Frontal cortex (tissue), 2 donors: ENCODE measurements around a stretch of chr3.

DNA sequence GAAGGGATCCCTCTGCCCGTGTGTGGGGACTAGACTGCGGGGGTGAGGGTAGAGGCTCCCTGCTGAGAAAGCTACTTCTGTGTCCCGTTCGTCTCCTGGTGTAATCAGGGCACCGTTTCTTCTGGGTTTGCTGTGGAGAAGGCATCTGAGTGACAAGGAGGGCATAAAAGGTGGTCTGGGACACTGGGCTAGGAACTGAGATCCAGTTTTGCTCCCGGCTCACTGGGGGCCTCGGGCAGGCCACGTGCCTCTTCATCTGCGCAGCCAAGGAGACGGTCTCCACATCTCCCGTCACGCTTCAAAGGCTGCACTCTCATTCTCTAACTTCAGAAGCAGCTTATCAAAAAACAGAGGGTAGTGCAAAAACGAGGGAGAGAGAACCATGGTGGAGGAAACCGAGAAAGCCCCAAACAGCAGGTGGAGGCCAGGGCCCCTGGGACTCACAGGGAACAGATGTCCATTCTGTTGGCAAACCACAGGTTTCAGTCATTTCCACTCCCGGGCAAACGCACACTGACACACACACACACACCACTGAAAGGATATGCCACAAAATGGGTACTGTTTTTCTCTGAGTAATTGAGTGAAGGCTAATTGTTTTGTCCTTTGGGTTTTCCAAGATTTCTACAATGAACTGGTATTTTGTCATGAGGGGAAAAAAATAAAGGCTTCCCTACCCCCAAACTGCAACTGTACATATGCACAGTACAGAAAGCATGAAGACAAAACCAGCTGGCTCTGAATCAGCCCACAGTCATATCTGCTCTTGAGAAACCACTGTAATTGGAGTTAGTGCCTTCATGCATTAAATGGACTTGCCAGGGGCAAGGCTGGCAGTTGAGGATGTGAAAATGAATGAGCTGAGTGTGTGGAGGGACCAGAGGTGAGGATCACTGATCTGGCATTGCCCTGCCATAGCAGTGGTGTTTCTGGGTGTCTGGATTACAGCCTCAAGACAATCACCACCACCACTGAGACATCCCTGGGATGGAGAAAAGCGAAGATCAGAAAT, 71.9 kb downstream of the MGLL start:
- RAMPAGE, long total RNA: no peak

- RAMPAGE, long total RNA: no peak
These were observed 3.5 kb upstream of the KBTBD12 start for GRCh38 chr3:127911367-127912051.

- RAMPAGE, long total RNA: no peak
These were observed 39.5 kb downstream of the KBTBD12 start for GRCh38 chr3:127954361-127955186.

DNA sequence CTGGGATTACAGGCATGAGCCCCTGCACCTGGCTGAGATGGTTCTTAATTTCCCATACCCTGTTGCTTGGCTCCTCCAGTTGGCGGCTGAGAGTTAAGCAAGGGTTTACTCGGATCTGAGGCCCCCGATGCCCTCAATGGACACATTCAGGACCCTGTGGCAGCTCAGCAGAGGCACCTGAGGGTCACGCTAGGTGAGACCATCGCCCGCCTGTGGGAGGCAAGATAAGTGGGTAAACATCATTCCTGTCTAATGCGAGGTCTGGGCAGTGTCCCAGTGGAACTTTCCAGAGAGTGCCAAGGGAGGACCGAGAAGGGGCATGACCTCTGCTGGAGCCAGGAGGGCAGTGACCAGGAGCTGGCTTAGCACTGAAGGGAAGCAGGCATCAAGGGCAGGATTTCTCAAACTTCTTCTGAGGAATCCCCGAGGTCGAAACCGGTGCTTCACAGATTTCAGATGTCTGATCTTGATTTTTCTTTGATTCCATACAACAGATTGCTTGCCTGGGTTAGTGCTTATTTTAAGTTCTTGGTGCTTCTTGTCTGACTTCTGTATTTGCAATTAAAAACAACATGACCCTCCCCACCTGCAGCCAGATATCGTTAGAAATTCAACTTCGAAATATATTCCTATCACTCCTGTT, 65.4 kb upstream of the SEC61A1 start:
- RAMPAGE, long total RNA: no peak

DNA sequence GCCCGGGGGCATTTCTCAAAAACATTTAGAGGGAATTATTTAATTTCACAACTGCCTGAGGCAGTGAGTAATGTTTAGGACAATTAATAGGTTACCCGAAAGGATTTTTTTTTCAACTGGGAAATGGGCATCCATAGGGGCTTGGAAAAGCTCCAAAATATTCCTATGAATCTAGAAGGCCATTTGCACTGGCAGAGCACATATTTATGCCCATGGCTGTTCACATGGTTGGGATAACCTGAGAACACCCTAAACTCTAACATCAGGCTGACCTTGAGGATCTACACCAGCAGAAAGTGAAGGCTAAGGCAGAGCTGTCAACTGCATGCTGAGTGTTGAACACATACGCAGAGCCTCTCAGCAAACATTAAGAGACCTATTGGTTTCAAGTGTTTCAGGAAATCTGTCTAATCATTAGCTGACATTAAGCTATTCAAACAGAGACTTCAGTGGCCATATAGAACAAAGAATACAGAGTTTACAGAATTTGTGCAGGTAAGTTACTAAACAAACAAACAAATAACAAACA, 16.2 kb upstream of the SEC61A1 start:
- RAMPAGE, long total RNA: no peak

GRCh38 chr3:128112240-128113190, 11.1 kb downstream of the RUVBL1 start:
- RAMPAGE, long total RNA: no peak

DNA sequence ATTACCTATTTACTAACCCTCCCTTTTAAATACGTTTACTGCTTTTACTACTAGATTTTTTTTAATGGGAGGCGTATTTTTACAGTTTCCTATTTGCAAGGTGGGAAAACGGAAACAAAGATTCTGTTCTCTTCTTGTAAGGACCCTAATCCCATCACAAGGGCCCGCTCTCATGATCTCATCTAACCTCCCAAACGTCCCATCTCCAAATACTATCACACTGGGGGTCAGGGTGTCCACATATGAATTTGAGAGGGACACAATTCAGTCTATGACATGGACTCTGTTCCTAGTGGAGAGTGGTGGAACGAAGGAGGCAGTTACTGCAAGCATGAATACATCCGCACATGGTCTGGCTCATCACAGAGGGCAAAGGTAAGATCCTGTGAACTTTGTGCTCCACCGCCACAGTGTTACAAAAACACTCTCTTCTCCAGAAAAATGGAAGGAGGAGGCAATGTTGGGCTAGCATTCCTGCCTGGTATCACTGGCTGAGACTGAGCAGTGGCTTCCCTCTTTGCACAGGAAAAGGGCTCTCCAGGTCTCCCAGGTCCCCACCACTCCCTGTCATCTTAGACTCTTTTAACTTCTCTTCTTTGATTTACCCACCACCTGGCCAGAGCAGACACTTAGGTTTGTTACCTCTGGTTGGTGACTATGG, 1.6 kb upstream of the EEFSEC start:
- RAMPAGE, long total RNA: no peak

GRCh38 chr3:128484776-128485645, 8.0 kb downstream of the GATA2 start:
- RAMPAGE, long total RNA: no peak

DNA sequence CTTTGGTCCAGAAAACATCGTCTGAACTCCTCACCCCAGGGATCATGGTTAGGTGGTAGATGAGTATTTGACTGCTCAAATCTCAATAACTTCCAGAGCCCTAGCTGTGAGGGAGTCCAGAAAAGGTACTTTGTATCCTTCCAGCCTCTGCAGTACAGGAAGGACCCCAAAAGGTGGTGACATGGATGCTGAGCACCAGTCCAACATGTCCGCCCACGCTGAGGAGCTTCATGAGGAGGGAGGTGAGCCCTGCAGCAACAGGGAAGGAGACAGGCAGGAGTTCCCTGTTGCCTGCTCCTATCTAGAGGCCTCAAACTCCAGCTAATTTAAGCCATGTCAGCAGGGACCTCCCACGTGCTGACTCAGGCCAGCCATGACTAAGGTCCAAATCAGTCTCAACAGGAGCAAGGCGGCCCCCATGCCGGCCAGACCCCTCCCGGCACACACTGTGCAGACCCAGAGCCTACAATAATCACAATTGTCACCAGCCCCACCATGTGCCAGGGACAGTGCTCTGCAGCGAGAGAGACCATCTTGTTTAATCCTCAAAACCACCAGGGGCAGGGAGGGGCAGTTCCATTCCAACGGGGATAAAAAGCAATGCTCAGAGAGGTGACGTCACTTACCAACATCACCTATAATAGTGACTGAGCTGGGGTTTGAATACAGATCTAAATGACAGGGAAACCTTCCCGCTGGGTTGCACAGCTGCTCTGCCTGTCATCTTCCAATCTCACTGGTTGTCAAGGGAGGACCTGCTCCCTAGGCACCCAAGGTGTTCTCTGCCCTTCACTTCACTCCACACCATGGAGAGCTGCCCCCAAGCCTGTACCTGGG, 54.5 kb upstream of the GATA2 start:
- RAMPAGE, long total RNA: no peak

DNA sequence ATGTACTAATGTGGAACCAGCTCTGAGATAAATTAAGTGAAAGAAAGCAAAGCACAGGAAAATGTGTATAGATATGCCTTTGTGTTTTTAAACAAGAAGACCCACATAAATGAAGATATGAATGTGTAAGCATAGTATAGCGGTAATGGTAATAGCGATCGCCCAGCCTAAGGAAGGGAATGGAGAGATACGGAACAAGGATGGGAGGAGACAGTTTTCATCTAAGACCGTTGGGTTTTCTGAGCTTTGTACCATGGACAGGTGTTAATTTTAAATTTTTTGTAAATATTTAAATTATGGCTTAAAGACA, 30.8 kb upstream of the RPN1 start:
- RAMPAGE, long total RNA: no peak

- RAMPAGE, long total RNA: no peak
These were observed 753 bp downstream of the RAB7A start for GRCh38 chr3:128726543-128727329.

- RAMPAGE, long total RNA: no peak
These were observed 24.9 kb downstream of the RAB7A start for GRCh38 chr3:128750883-128751298.

- RAMPAGE, long total RNA: no peak
These were observed 28.6 kb downstream of the RAB7A start for GRCh38 chr3:128754105-128755484.

- RAMPAGE, long total RNA: no peak
These were observed 74.5 kb downstream of the RAB7A start for GRCh38 chr3:128800397-128800954.

DNA sequence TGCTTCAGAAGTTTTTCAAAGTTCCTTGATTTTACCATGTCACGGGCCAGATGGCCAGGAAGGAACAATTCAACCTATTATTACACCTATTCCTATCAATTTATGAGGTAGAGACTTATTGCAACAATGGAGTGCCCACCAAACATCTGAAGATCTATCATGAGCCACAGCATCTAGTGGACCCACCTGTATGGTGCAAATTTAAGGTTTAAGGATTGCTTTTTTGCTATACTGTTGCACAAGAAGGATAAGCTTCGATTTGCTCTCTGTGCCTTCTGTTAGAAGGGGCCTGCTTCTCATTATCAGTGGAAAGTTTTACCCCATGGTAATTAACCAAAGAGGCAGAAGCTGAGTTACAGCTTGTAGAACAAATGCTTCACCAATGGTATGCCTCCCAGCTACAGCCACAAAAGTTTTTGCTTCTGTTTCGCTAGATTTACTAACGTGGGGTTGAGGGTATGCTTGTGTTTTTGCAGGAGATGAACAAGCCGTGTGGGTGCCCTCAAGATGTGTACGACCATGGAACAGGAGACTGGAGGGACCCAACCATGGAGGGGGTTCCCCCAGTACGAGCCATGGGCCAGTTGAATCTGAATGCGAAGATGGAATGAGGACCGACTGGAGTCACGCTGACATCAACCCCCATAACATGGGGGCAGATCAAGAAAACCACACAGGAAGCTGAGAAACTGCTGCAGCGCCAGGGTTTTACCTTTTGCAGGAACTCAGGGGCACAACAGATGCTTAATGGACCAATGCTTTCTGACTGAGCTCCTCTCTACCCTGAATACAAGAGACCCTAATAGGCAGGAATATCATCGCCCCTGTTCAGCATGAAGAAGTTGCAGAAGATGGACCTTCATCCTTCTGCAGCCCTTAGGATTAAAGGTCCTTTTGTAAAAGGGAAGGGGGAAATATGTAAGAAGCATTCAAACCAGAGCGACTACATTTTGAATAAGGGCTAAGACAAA, 43.5 kb downstream of the ACAD9 start:
- RAMPAGE, long total RNA: no peak

DNA sequence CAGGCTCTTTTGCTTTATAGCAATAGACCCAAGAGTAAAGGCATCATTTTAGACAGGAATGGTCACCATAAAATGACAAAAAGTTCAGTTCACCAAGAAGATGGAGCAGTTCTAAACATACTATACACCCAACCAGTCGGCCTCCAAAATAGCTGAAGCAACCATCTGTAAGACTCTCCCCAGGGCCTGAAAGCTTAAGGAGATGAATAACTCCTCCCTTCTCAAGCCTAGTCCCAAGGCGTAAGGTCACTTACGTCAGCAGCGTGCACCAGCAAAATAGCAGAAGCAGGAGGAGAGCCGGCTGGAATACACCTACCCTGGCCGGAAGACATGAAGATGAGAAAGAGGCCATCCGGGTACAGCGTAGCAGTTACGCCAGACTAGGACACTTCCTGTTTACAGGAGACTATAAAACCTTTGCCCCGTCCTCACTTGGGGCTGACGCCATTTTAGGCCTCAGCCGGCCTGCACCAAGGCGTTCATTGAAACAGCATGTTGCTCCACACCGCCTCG, 2.6 kb downstream of the CFAP92 start:
- RAMPAGE, long total RNA: no peak

DNA sequence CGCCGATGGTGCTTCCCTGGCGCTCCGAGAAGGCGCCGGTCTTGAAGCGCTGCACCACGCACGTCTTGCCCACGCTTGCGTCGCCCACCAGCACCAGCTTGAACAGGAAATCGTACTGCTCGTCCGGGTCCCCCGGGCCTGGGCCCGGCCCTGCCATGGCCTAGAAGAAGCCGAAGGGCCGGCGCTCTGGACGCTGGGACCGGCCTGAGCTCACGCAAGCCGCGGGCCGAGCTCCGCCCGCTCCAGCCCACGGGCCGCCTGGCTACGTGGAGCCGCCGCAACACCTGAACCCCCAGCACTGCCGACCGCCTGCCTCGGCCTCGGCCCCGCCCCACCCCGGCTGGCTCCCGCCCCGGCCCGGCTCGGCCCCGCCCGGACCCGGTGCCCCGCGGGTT, 274 bp downstream of the RAB43 start:
- RAMPAGE, long total RNA: no peak

GRCh38 chr3:129230235-129231124, 18.9 kb upstream of the COPG1 start:
- RAMPAGE, long total RNA: no peak

DNA sequence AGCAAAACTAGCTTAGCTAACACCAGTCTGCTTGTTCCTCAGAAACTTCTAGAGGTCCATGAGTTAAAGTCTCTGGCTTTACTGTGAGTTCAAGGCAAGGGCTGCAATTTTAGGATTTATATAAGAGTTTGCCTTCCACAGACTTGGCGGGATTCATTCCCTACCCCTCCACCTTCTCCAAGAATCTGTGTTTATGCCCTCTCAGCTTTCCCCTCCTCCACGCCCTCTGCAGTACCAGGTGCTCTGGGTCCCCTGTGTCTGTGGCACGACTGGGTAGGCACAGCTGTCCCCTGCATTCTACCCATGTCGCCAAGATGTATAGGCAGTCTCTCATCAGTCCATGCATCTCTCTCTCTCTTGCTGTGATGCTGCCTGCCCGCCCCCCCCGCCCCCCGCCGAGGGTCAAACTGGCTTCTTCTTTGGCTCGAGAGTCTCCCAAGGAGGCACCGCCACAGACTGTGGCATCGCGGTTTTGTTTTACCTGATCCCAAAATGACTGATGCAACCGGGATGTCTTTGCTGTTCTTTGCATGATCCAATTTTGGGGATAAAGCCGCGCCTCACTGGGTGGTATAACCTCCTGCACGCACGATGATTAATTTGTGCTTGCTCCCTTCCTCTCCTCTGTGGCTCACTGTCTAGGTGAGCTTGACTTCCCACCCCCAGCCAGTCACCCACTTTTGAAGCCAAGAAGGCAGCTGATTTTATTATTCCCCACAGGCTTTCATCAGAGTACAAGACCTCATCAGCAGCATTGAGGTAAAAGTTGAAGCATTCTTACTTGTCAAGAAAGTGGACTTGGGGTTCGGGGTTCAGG, 43.7 kb downstream of the EFCAB12 start:
- RAMPAGE, long total RNA: no peak

DNA sequence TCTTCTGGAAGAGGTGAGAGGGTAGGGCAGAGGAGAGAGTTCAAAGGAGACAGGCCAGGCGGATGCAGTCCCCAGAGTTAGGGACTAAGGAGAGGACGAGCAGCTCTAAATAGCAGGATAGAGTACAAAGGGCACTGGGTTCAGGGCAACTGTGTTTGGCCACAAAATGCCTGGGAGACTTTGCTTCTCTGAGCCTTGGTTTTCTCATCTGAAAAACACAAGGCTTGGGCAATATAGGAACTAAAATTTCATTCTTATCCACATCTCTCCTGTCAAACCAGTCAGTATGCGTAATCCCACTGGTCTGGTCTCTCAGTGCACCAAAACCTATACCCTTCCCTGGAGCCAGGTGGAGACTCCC, 10.0 kb downstream of the EFCAB12 start:
- RAMPAGE, long total RNA: no peak